Penis (tissue), 1 donor: Measurements from ENCODE around the gene SEPTIN7.

DNA sequence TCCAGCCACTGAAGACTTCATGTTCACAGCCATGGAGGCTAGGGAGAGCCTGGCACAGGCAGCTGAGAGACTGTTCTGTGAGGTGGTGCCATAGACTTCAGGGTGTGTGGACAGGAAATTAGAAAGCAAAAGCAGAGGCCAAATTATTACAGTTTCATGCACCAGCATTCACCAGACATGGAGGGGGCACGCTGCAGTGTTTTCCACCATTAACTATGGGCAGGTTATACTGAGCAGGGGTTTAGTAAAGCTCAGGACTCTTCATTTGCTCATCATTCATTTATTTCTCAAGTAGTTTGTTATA lies 191.8 kb downstream of the BMPER start:
- PRO-cap = no peak

GRCh38 chr7:34757917-34758640 lies 100.1 kb downstream of the NPSR1 start:
- PRO-cap = no peak

DNA sequence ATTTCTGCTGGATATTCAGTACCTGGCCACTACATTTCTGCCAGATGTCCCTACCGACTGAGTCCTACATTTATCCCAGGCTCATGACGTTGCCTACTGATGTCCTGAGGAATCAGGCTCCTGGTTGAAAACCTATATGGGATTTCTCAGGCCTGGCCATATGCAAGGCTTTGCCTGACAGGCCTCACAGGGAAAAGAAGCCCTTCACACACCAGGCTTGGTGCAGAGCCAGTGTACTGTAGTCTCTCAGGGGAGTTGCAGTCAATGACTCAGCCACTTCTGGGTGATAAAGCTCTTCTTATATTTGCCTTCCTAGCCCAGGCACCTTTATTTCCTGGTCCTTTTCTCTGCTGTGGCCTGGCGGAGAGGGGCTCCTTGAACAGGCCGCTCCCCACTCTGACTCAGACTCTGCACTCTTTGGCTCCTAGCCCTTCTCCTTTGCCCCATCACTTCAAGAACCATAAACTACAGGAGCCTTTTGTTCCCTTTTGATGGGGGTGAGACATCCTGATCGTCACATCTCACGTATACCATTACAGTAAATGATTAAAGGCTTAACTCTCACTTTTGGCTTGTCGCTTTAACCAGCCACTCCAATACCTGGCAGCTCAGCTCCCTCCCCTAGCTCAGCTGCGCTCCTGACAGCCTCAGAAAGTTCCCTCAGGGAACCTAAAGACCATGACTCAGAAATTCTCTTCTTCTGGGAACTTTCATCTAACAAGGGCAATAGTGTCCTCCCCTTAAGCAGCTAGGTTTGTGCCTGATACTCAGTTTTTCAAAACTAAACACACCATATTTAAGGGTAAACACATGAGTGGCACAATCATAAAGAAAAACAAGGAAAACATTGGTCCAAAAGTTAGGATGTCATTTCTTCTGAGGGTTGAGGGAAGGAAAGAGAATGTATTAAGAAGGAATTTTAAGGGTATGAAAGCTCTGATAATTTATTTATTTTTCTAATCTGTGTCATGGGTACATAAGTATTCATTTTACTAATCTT lies 33.4 kb downstream of the DPY19L1 start:
- PRO-cap = no peak

DNA sequence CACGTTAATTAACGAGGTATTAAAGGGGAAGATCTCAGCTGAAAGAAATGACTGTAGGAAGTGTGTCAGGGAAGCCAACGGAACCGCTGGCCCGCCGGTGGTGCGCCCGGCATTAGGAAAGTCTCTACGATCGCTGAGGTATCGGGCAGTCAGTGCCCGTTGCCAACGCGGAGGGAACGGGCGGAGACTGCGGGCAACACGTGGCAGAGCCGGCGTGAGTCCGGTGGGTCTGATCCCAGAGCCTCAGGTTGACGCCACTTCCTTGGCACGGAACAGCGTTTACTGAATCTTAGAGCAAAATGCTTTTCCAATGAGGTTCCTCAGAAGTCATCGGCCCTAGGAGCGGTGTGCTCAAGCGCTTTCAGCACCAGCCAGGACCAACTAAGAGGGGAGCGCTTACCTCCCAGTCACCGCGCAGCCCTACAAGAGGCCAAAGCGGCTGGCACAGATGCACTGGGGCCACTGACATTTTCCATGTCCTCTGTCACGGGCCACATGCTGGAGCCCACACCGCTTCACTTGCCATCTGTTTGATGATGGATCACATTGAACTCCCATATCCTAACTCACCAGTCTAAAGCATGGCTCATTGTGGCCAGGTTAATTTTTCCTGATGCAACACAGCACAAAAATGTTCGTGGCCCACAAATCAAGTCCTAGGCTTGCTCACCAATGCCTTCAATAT lies 67.0 kb downstream of the TBX20 start:
- PRO-cap = no peak

GRCh38 chr7:35250945-35251364 lies 2.9 kb downstream of the TBX20 start:
- PRO-cap = no peak

GRCh38 chr7:35374992-35375238 lies 121.0 kb upstream of the TBX20 start:
- PRO-cap = no peak

DNA sequence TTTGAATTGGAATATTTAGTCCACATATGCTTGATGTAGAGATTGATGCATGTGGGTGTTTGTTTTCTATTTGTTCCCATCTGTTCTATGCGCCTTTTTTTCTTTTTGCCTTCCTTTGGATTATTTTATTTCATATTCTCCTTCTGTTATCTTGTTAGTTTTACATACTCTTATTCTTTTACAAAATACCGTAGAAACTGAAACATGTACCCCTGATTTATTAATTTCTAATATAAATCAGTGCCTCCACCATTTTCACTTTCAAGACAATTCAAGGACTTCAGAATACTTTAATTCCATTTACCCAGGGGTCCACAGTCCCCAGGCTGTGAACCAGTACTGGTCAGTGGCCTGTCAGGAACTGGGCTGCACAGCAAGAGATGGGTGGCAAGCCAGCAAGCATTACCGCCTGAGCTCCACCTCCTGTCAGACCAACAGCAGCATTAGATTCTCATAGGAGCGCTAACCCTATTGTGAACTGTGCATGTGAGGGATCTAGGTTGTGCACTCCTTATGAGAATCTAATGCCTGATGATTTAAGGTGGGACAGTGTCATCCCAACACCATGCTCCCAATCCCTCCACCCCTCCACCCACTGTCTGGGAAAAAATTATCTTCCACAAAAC lies 68.8 kb downstream of the HERPUD2 start:
- PRO-cap = no peak

DNA sequence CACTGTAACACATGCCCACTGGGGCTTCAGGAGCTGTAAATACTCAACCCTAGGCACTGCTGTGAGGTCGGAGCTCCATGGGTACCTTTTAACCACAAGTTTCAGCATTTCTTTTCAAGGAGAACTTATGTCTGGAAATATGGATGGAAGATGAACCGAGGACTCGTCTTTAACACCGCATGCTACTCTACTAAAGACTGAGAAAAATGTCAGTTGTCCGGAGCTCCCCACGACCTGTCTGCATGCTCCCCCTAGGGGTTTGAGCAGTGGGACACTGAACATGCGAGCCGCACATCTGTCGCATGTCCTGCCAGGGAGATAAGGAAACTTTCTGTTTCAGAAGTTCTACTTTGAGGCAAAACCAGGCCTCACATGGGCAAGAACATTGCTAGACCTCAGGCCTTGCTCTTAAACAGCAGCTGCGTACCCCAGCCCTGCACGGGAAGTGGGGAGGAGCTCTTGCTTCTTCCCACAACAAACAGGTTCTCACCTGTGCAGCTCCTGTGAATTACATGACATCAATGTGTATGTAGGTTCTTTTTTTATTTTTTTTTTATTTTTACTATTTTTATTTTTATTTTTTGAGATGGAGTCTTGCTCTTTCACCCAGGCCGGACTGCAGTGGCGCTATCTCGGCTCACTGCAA lies 30.3 kb upstream of the HERPUD2 start:
- PRO-cap = no peak

- PRO-cap = no peak
These were observed 32.7 kb upstream of the HERPUD2 start for GRCh38 chr7:35727597-35728165.

GRCh38 chr7:35800983-35802103 lies at the start of gene SEPTIN7:
Gene SEPTIN7 (plus strand): TSS chr7:35801057.
- PRO-cap = bidirectional peak, plus-strand start at chr7:35801042, minus-strand start at chr7:35800921; bidirectional peak, plus-strand start at chr7:35801219, minus-strand start at chr7:35801318; bidirectional peak, plus-strand start at chr7:35801819, minus-strand start at chr7:35801686

DNA sequence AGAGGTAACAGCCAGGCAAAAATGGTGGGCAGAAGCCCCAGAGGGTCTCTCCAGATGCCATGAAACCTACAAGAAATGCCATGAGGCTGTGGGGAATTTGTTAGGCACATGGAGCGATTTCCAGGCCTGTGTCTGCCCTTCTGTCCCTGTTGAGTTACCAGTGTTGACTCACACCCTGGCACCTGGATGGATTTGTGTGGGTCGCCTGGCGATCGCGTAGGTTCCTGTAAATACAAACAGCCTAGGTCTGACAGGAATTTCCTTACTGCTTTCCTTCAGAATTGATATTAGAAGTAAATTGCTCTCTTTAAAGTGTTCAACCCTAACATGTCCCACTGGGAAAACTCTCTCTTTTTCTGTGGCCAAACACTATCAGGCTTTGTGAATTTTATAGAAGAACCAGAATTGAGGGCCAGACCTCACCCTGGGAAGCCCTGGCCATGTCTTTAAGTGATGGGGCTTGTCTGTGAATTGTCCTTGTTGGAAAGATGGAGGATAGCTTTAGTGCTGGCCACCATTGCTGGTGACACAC lies 164.9 kb upstream of the EEPD1 start:
- PRO-cap = no peak

DNA sequence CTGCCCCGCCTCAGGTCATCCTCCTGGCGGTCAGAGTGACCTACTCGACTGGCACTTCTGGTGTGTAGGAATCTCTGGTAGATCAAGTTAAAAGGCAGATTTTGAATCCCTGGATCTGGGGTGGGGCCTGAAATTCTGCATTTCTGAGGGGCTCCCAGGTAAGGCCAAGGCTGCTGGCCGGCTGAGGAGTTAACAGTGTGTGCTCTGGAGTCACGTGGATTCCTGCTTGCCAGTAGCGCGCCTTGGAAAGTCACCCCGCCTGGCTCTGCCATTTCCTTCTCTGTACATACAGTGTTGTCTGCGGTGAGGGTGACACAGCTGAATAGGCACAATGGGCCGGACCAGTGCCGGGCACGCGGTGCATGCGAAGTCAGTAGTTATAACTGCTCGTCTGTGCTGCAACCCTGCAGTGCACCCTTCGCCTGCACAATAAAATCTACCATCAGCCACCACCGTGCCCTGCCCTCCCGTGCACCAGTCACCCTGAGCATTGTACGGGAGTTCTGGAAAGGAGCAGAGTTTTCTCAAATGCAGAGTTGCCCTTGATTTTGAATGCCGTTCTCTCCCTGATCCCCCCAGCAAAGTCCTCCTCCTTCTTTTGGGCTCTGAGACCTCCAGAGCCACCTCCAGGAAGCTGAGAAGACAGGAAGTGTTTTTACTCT lies 67.9 kb upstream of the EEPD1 start:
- PRO-cap = no peak

DNA sequence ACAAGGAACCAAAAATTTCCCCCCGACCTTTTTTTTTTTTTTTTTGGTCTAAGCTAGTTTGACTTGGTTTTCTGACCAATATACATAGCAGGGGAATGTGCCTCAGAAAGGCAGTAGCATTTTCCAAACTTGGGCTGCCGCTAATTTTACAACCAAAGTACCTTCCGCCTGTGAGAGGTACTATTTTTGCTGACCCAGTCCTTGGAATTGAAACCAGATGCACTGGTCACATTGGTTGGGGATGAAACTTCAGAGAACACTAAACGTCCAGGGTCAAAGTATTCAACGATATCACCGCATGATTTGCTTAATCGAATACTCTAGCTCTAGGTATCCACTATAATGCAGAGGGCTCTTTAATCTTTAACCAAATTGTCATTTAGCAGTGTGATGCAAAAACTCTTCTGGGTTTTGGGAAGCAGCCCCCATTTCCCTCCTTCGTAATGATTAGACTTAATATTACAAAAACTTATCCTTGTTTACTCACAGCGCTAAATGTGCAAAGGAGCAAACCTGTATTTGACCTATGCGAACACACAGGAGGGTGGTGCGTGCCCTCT lies 1.1 kb upstream of the EEPD1 start:
- PRO-cap = no peak

- PRO-cap = no peak
These were observed 2.9 kb downstream of the EEPD1 start for GRCh38 chr7:36155660-36156645.

DNA sequence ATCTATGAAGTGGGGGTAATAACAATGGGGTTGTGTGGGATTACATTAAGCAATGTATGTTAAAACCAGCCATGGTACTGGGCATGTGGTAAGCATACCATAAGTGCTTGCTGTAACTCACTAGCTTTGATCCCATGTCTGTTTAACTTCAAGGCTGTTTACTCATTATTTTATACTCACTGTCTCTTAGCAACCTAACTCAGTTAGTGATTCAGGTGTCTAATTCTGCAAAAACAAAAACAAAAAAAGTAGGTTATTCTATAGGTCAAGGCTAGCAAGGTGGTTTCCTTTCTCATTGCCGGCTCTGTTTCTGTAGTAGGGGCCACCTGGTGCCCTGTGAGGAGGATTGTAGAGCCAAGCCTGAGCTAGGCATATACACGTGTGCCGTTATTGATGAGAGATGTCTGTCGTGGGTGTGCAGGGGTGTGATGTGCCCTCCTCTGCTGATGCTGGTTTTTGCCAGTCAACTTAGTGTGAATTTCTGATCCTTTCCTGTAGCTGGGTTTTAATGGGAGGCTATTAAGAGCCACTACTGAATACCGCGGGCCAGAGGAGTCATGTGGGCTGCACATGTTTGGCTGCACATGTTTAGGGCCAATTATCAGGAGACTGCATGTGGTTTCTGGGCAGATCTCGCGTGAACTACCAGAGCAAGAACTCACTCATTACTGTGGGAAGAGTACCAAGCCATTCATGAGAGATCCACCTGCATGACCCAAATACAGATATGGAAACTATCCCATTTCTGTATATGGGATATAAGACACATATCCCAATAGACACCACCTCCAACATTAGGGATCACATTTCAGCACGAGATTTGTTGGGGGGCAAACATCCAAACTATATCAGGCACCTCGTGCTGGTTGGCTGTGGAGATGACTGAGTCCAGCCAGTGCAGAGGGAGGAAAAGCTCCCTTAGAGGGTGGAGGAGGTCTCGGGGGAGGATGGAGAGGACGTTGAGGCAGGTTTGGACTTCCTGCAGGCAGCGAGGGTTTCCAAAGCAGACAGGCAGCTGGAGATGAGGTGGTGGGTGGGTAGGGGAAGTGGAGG lies 56.3 kb downstream of the EEPD1 start:
- PRO-cap = no peak

- PRO-cap = no peak
These were observed 68.2 kb downstream of the MATCAP2 start for GRCh38 chr7:36298766-36299393.

GRCh38 chr7:36391455-36392292 lies 2.0 kb downstream of the ANLN start:
- PRO-cap = no peak

DNA sequence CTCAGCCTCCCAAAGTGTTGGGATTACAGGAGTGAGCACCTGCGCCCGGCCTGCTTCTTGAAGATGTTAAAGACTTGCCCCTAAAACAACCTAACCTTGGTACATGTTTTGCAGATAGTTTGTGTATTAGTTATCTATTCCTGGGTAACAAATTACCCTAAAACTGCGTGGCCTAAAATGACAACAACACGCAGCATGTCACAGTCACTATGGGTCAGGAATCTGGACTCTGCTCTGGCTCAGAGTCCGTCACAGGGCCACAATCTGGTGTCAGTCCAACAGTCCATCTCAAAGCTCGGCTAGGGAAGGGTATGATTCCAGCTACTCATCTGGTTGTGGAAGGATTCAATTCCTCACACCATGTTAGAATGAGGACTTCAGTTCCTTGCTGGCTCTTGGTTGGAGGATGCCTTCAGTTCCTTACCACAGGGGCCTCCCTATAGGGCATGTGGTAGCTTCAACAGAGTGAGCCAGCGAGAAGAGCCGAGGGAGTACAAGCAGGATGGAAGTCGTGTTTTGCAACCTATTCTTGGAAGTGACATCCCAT lies 71.2 kb downstream of the ANLN start:
- PRO-cap = no peak

- PRO-cap = no peak
These were observed 62.9 kb downstream of the AOAH start for GRCh38 chr7:36661199-36661933.

DNA sequence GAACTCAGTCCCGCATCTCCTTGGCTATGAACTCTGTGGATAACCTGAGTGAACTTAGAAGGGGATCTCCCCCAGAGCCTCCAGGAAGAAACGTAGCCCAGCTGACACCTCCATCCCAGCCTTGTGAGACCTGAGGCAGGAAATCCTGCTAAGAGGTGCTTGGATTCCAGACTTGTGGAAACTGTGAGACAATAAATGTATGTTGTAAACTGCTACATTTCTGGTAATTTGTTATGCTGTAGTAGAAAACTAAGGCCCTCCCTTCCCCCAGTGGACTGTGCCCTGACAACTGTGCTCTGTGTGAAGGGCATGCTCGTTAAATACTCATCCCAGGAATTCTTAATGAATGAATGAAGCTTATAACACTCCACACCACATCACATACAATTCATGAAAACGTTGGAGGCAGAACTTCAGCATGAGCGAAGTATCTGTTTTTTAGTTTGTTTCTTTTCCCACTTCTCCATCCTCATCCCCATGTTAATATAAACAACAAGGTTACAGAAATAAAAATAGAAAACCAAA lies 36.8 kb upstream of the AOAH start:
- PRO-cap = no peak